A172 (cell line): ENCODE data around the genes DDAH1 and SELENOF.

GRCh38 chr1:78651074-78651730 is 1.6 kb downstream of the IFI44 start:
- RAMPAGE, long total RNA = no peak

- RAMPAGE, long total RNA = no peak
Measured at GRCh38 chr1:79052804-79053263, 46.3 kb upstream of the ADGRL4 start.

GRCh38 chr1:82848077-82848623 is 1047.4 kb downstream of the ADGRL2 start:
- RAMPAGE, long total RNA = no peak

DNA sequence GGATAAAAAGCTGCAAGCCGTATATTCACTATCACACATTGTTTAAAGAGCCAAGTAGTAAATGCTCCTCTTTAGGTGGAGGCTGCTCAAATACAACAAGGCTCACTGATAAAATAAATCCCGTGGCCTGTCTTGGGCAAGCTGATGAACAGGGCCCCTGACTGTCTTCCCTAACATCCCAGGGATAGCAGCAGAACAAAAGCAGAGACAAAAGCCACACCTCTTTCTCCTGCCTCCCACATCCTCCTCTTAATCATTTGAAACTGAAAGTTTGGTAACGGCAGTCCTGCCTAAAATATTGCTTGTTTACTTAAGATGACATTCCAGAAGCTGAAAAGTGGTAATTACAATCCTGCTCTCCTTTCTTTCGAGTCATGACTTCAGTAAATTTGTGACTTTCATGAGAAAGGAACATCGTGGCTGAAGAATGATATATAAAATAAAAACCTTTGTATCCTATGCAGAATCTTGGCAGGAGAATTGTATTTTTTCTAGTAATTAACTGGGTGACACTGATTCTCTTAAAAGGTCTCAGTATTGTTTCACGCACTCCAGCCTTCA is 357.6 kb downstream of the TTLL7 start:
- RAMPAGE, long total RNA = no peak

DNA sequence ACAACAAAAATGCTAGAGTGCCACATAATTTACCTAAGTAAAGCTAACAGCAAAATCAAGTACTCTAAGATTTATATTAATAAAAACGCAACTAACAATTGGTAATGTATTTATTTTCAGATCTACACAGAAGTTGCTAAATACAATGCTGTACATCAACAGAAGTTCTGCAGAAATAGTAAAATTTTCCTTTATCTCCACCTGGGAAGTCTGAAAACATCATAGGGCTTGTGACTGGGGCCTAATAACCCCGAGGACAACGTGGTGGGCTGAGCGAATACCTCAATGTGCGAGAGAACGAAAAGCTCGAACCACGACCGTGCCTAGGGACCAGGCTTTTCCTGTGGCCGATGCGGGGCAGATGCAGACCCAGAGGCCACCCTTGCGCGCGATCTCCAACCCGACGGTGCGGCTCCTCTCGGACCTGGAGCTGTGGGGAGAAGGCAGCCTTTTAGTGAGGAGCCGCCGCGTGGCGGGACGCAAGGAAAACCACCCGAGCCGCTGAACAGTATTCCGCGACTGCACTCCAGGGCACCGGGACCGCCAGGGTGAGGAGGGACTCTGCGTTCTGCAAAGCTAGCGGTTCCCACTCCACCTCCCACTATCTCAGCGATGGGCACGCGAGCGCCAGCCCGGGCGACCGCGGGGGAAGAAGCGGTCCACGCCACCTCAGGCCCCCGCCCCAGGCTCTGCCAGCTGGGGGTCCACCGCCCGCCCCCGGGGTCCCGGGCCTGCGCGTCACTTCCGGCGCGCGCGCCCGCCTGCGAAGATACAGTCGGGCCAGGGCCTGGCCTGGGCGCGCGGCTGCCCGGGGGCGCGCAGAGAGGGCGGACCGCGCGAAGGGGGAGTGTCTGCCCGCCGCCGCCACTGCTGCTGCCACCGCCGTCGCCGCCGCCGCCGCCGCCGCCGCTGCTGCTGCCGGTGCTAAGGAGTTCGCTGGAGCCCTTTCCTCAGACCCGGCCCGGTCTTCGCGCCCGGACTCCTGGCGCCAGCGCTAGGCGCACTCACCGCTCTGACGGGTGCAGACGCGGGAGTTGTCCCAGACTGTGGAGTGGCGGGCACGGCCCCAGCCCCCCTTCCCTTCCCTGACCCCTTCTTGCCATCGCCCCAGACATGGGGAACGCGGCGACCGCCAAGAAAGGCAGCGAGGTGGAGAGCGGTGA is 66.5 kb upstream of the PRKACB start:
- RAMPAGE, long total RNA = start-site peak on the plus strand centred at position 882 of the sequence, 43 bp wide, 88 and 99 reads in 2 replicates

DNA sequence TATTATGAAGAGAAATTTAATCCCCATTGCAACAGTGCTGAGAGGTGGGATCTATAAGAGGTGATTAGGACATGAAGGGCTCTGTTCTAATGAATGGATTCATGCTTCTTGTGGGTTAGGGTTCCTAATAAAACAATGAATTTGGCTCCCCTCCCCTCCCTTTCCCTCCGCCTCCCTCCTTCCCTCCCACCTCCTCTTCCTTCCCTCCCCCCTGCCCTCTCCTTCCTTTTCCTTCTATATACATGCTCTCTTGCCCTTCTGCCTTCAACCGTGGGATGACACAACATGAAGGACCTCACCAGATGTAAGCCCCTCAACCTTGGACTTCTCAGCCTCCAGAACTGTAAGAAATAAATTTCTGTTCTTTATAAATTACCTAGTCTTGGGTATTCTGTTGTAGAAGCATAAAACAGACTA is 26.8 kb upstream of the SAMD13 start:
- RAMPAGE, long total RNA = no peak

GRCh38 chr1:84297515-84297868 is 4.0 kb upstream of the SAMD13 start:
- RAMPAGE, long total RNA = no peak

DNA sequence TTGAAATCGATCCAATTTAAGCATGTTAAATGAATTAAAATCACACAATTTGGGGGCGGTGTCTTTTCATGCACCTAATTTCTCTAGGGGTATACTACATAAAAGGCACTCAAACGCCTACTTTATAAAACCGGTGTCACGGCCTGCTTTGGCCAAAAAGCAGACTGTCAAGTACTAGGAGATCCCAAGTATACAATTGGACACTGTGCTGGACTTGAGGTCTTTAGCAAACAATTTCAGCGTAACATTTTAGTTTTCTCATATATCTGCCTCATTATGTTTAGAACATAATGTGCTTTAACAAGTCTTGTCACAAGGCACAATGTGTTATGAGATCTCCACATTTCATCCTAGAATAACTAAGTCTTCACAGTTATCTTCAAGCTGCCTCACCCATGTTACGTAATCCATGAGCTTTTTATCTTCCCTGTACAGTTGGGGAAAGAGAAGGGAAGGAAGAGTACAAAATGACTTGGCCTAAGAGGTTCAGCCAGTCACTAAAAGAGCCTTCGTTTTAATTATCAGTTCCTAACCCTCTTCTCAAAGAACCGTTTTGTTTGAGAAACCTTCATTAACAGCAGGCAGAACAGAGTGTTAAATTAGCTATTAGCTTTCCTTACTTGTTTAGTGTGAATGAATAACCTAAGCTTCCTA is 1.7 kb downstream of the SSX2IP start:
- RAMPAGE, long total RNA = no peak

DNA sequence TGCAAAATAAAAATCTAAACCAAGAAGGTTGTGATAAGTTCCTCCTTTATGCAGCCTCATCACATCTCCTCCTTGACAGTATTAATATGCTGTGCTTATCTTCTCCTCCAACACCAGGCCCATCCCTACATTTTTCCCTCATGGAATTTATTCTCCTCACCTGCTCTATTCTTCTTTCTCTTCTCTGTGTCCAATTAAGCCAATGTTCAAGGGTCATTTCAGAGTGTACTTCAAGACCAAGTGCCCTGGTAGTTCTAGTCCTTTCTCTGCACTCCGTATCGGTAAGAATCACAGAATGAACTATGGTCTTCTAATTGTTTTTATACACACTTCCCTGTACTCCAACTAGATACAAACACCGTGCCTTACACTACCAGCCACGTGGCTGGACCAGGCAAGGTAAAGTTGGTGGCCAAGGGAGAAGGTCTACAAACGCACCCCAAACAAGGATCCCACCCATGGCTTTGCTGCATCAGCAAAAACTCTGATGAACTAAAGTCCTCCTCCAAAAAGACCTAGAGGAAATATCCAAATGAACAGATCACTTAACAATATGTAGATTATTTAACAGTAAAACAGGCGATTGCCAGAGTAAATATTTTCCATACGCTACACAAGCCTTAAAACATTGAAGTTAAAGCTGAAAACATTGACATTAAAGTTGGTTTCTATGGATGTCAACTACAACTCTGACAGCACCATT is 40.1 kb upstream of the LPAR3 start:
- RAMPAGE, long total RNA = no peak

DNA sequence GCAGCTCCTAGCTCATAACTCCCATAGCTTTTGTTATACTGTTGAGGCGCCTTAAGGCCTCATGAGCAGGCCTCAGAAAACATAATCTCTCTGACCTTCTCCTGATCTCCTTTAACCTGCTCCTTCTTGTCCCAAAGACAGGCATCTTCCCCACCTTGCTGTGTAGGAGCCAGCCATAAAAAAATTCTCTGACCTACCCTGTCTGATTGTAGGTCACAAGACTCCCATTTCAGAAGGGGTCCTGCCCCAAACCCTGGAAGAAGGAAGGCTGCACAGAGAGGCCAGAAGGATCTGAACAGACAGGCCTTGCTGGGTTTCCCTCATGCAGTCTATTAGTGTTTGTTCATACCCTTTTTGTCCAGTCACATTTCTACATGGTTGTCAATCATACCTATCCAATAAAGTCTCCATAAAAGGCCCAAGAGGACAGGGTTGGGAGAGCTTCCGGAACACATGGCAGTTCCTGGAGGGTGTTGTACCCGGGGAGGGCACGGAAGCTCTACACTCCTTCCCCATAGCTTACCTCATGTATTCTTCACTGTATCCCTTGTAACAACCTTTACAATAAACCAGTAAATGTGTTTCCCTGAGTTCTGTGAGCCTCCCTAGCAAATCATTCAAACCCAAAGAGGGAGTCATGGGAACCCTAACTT is 28.2 kb downstream of the MCOLN2 start:
- RAMPAGE, long total RNA = no peak

DNA sequence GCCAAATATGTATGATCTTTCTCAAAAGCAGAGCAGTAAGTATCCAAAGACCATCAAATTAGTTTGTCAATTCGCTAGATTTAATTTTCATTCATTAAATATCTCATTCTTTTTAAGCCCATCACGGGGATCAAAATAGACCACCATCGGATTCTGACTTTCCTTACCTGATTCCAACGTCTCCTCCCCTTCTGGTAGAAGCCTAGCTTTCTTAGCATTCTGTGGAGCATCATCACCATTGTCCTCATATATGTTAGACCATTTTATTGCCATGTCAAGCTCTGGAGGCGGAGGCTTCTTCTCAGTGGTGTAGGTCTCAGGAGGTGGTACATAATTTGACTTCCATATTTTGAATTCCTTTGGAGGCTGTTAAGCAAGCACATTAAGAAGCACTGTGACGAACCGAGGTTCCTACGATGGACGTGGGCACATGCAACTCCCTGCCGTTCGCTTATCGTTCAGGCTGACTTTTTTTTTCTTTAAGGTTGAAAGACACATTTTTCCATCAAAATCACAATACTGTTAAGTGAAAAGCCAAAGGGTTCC is 1.0 kb downstream of the C1orf52 start:
- RAMPAGE, long total RNA = no peak

GRCh38 chr1:85275583-85276070 is 805 bp downstream of the BCL10 start:
- RAMPAGE, long total RNA = no peak

- RAMPAGE, long total RNA = no peak
Measured at GRCh38 chr1:85325826-85326448, 49.5 kb upstream of the BCL10 start.

DNA sequence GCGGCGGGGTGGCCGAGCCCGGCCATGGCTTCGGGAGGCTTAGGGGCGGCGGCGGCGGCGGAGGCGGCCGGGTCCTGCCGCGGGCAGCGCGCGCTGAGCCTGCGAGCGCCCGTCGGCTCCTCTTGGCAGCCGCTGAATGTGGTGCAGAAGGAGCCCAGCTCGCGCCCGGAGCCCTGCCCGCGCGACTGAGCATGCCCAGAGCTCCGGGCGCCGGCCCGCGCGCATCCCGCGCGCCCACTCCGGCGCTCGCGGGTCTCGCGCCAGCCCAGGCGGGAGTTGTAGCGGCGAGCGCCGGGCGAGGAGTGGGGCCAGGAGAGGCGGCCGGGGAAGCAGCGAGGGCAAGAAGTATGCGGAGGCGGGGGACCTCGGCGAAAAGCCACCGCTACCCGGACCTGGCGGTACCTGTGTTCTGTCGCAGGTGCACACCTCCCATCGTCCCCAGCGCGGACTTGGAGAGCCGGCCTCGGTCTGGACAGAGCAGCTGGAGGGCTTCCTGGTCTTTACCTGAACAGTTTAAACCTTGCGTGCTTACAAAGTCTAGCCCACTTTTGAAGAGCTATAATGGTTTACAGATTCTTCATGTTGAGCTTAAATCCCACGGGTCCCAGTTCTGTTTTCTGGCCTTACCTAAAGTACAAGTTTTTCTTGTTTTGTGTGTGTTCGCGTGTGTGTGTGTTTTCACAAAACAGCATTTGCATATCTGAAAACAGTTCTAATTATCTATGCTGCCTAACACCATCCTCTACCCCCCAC is at the start of gene DDAH1:
TSS of gene DDAH1 (minus strand) at position 140 of the 753 bp plus-strand sequence.
- RAMPAGE, long total RNA = no peak

DNA sequence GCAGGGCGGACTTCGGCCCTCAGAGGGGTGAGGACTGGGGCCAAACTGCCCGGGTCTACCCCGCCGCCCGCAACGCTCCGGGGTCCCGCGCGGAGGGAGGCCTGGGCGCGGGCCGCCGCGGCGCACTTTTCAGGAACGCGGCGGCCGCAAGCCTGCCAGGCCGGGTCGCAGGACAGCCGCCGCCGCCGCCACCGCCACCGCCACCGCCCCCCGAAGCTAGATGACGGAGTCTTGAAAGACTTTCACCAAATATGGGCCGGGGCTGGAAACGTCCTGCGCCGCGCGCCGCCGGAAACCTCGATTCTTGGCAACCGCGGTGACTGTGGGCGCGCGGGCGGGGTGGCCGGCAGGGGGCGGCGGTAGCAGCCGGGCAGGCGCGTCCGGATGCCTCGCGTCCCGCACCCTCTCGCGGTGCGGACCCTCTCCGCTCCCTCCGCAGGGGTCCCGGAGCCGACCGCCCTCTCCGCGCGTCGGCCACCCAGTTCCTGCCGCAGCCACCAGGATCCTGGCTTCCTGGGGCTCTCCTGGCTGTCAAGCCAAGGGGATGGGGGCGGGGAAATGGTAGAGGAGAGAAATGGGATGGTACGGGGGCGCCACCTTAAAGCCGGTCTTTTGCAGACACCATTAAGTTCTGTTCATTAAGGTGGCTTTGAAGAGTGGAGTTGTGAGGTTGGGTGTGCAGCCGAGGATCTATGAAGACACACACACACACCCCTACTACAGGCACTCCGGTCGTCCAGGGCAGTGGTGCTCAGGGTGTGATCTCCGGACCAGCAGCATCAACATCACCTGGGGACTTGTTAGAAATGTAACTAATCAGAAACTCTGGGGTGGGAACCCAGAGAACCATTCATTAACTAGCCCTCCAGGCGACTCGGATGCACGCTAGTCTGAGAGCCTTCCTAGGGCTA is 3.5 kb upstream of the CCN1 start:
- RAMPAGE, long total RNA = no peak

DNA sequence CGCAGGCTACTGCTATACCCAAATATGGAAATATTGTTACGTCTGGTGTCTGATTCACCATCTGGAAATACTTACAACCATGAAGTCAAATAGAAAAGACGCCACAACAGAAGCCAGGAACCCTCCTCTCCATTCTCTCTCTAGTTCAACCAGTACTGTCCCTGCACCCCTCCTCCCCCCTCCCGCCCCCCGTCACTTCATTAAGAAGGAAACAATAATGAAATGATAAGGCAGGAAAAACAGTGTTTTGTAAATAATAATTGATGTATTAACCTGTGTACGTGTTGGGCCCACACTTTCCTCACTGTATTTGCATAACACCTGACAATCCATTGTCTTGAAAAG is 1.9 kb upstream of the CCN1 start:
- RAMPAGE, long total RNA = no peak

DNA sequence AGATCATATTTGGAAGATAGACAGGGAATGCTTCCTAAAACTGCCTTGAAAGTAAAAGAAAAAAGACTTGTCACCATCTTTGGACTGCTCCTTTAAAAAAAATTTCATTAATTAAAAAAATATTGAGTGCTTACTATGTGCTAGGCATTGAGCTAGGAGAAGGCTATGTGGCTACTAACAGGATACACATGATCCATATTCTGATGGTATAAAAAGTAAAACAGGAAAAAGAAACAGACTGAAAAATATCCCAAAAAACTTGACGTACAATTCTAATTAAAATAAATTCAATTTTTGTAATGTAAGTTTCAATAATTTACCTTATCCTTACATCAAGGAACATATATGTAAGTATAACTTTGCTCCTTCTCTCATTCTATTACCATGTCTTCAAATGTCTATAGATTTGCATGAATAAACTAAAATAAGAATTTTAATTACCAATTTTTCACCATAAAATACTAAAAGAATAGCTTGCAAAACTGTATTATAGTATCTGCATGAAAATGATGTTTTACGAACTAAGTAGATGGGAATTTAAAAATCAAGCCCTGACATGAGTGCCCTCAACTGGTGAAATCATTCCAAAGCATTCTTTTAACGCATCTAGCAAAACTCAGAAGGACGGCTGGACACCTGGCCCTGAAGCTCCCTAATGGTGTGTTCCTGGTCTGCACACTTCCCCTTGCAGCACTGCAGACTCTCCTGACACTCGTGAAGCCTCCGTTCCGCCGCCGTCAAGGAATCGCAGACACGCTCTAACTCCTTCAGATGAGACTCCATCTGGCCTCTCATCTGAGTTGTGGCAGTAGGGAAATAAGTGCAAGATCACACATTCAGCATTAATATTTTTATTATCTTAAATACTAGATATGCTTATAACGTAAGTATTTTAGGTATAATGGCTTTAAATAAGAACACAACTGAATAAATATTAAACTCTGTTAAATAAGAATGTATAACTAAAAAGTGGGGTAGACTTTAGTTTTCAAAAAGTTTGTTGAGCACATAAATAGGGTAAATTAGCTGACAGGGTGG is 40.0 kb downstream of the ODF2L start:
- RAMPAGE, long total RNA = no peak

GRCh38 chr1:86703594-86703953 is 802 bp upstream of the SH3GLB1 start:
- RAMPAGE, long total RNA = no peak

GRCh38 chr1:86757236-86757739 is 52.9 kb downstream of the SH3GLB1 start:
- RAMPAGE, long total RNA = no peak

- RAMPAGE, long total RNA = start-site peak on the minus strand at chr1:86914111-86914151, 311 and 538 reads in 2 replicates; start-site peak on the minus strand at chr1:86914325-86914394, 38 and 59 reads in 2 replicates
Measured at GRCh38 chr1:86913326-86914543, at the start of gene SELENOF. Gene SELENOF, minus strand, starts transcription at chr1:86914126.